Ovary (tissue), 7 donors: ENCODE results near the genes RBM20, SHOC2 and GPAM.

- PRO-cap, 7 experiments, result no peak in any of the 7 experiments
- RAMPAGE, long total RNA, 2 experiments, result no peak in any of the 2 experiments
These were observed 4.3 kb downstream of the DUSP5 start for GRCh38 chr10:110502112-110502397.

DNA sequence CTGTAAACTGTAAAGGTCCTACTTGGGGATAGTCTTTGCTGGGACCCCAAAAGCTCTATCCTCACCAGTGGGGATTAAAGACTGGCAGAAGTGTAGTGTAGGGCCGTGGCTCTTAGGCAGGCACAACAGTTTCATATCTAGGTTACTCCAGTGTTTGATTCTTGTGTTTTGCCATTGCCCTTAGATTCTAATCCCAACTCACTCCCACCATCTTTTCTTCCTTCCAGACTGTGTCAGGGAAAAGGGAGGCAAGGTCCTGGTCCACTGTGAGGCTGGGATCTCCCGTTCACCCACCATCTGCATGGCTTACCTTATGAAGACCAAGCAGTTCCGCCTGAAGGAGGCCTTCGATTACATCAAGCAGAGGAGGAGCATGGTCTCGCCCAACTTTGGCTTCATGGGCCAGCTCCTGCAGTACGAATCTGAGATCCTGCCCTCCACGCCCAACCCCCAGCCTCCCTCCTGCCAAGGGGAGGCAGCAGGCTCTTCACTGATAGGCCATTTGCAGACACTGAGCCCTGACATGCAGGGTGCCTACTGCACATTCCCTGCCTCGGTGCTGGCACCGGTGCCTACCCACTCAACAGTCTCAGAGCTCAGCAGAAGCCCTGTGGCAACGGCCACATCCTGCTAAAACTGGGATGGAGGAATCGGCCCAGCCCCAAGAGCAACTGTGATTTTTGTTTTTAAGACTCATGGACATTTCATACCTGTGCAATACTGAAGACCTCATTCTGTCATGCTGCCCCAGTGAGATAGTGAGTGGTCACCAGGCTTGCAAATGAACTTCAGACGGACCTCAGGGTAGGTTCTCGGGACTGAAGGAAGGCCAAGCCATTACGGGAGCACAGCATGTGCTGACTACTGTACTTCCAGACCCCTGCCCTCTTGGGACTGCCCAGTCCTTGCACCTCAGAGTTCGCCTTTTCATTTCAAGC lies 12.4 kb downstream of the DUSP5 start:
- PRO-cap, 7 experiments, result no peak in any of the 7 experiments
- RAMPAGE, long total RNA, 2 experiments, result no peak in any of the 2 experiments

DNA sequence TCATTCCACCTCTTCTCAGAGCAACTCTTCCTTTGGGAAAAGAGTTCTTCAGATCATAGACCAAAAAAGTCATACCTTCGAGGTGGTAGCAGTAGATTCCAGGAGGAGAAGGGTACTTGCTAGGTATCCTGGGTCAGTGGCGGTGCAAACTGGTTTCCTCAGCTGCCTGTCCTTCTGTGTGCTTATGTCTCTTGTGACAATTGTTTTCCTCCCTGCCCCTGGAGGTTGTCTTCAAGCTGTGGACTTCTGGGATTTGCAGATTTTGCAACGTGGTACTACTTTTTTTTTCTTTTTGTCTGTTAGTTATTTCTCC lies 13.4 kb downstream of the DUSP5 start:
- PRO-cap, 7 experiments, result no peak in any of the 7 experiments
- RAMPAGE, long total RNA, 2 experiments, result no peak in any of the 2 experiments

- PRO-cap, 7 experiments, result no peak in any of the 7 experiments
- RAMPAGE, long total RNA, 2 experiments, result no peak in any of the 2 experiments
These were observed 32.2 kb downstream of the DUSP5 start for GRCh38 chr10:110529499-110530799.

- PRO-cap, 7 experiments, result no peak in any of the 7 experiments
- RAMPAGE, long total RNA, 2 experiments, result no peak in any of the 2 experiments
These were observed 16.5 kb downstream of the SMC3 start for GRCh38 chr10:110583696-110584731.

GRCh38 chr10:110643578-110644681 lies at the start of gene RBM20:
RBM20 (plus strand) TSS chr10:110644336.
- PRO-cap, 7 experiments, result peak in 5 of 7 experiments; most common plus-strand start chr10:110643989 (in 4); most common minus-strand start chr10:110644208 (in 1)
- RAMPAGE, long total RNA, 2 experiments, result no peak in any of the 2 experiments

- PRO-cap, 7 experiments, result no peak in any of the 7 experiments
- RAMPAGE, long total RNA, 2 experiments, result no peak in any of the 2 experiments
These were observed 2.3 kb downstream of the RBM20 start for GRCh38 chr10:110646372-110646911.

- PRO-cap, 7 experiments, result no peak in any of the 7 experiments
- RAMPAGE, long total RNA, 2 experiments, result no peak in any of the 2 experiments
These were observed 80.1 kb downstream of the RBM20 start for GRCh38 chr10:110724106-110724749.

DNA sequence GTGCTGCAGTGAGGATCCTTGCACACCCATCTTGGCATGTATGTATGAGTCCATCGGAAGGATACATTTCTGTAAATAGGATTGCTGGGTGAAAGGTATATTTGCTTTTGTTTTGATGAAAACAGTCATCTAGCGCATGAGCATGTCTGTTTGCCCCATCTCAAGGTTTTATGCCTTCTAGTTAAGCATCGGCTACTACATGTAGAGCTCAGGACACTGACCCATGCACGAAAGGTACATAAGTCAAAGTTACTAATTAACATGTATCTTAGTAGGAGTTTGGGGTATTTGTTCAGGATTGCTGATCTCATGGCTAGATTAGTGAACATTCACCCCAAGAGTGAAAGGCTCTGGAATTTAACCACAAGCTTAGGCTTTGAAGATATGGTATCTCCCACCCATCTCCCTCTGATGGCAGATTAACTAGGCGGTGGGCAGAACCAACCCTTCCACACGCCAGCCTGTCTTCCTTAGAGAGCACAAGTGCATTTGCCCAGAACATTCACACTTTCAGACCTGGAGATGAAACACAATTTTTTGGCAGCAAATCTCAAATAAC lies 91.5 kb downstream of the RBM20 start:
- PRO-cap, 7 experiments, result no peak in any of the 7 experiments
- RAMPAGE, long total RNA, 2 experiments, result no peak in any of the 2 experiments

- PRO-cap, 7 experiments, result no peak in any of the 7 experiments
- RAMPAGE, long total RNA, 2 experiments, result no peak in any of the 2 experiments
These were observed 50.3 kb upstream of the PDCD4 start for GRCh38 chr10:110821331-110821947.

- PRO-cap, 7 experiments, result no peak in any of the 7 experiments
- RAMPAGE, long total RNA, 2 experiments, result no peak in any of the 2 experiments
These were observed 30.0 kb upstream of the PDCD4 start for GRCh38 chr10:110841597-110842253.

- PRO-cap, 7 experiments, result no peak in any of the 7 experiments
- RAMPAGE, long total RNA, 2 experiments, result no peak in any of the 2 experiments
These were observed 4.2 kb upstream of the PDCD4 start for GRCh38 chr10:110867520-110867903.

GRCh38 chr10:110919408-110920445 lies at the start of gene SHOC2:
SHOC2 (plus strand) TSS chr10:110919604.
- PRO-cap, 7 experiments, result peak in 7 of 7 experiments; most common plus-strand start chr10:110919605 (in 7); most common minus-strand start chr10:110920220 (in 3)
- RAMPAGE, long total RNA, 2 experiments, result start-site peak on the plus strand in 2 of 2 experiments, at chr10:110919593-110919616 at its widest, 151 to 152 reads per replicate

DNA sequence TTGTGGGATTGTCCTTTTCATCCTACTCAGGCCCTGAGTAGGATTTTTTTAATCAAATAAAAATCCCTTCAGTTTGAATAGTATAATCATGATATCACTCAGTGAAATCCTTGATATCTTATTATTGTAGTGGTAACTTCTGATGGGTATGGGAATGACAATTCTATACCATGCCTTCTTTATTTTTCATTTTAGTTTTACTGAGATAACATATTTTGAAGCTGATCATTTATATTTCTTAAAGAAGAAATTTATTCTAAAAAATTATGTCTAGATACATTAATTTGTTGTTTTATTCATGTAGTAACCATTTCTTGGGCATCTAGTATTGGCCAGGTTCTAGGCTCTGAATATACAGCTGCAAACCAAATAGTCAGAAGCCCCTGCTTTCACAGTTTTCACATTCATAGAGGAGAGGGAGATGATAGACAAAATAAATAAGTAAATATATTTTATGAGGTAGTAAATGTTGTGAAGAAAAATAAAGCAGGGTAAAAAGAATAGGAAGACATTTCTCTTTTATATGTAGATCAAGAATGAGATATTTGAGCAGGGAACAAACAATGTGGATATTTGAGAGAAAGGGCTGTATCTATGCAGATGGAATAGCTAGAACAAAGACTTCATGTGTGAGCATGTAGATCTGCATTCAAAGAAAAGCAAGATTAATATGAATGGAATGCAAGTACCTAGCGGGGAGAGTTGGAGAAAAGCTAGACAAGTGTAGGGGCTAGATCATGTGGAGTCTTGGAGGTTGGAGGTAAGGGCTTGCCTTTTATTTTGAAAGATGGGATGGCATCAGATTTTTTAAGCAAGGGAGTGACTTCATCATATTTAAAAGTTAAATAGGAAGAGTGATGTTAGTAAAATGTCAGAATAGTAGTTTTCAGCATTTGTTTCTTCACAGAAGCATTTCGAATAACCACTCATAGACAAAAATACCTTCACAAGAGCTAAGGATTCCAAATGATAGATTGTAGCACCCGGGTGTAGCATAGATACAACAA lies 26.9 kb downstream of the SHOC2 start:
- PRO-cap, 7 experiments, result no peak in any of the 7 experiments
- RAMPAGE, long total RNA, 2 experiments, result no peak in any of the 2 experiments

GRCh38 chr10:111203639-111203860 lies 126.7 kb downstream of the ADRA2A start:
- PRO-cap, 7 experiments, result no peak in any of the 7 experiments
- RAMPAGE, long total RNA, 2 experiments, result no peak in any of the 2 experiments

- PRO-cap, 7 experiments, result no peak in any of the 7 experiments
- RAMPAGE, long total RNA, 2 experiments, result no peak in any of the 2 experiments
These were observed 220.9 kb downstream of the ADRA2A start for GRCh38 chr10:111297795-111297994.

- PRO-cap, 7 experiments, result no peak in any of the 7 experiments
- RAMPAGE, long total RNA, 2 experiments, result no peak in any of the 2 experiments
These were observed 425 bp downstream of the GPAM start for GRCh38 chr10:112183229-112183450.

DNA sequence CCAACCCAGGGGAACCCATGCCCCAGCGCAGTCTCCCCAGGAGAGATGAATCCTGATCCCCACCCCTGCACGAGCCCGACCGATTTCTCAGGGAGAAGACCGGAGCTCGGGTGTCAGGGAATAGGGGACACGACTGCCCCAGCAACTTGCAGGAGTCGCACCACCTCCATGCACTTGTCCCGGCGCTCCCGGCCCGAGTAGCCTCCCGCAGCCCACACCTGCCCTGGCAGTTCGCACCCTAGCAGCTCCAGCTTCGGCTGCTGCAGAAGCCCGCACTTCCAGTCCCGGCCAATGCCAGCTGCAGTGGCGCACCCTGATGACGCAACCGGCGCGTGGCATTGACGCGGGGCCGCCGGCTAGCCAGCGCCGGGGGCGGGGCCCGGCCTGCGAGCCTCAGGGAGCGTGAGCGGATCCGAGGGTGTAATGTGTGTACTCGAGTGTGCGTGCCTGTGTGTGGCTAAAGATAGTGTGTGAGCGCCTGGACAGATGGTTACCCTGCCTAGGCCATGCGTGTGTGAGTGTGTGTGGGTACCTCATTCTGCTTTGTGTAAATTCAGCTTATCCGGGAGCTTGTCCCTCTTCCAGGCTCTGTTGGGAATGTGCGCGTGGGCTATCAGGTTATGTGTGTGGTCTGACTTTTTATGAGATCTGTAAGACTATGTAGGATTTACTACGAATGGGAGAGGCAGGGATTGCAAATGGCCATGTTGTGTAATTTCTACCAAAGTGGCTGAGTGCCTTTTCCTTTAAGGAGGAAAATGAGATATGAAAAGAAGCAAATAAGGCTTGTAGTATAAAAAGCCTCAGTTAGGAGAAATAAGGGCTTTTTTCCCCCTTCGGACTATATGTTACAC lies at the start of gene GPAM:
TSS of gene GPAM (minus strand) at position 310 of the 854 bp plus-strand sequence.
- PRO-cap, 7 experiments, result peak in 7 of 7 experiments; most common plus-strand start position 363 of the sequence (in 7); most common minus-strand start position 293 of the sequence (in 7)
- RAMPAGE, long total RNA, 2 experiments, result start-site peak on the minus strand in 2 of 2 experiments, centred at positions 282 to 286 of the sequence, 47 to 163 reads per replicate

- PRO-cap, 7 experiments, result no peak in any of the 7 experiments
- RAMPAGE, long total RNA, 2 experiments, result no peak in any of the 2 experiments
These were observed 17.2 kb upstream of the TECTB start for GRCh38 chr10:112266032-112266313.

GRCh38 chr10:112445156-112445641 lies 1.5 kb downstream of the ZDHHC6 start:
- PRO-cap, 7 experiments, result no peak in any of the 7 experiments
- RAMPAGE, long total RNA, 2 experiments, result no peak in any of the 2 experiments